ENCODE measurements around a stretch of chr1.

DNA sequence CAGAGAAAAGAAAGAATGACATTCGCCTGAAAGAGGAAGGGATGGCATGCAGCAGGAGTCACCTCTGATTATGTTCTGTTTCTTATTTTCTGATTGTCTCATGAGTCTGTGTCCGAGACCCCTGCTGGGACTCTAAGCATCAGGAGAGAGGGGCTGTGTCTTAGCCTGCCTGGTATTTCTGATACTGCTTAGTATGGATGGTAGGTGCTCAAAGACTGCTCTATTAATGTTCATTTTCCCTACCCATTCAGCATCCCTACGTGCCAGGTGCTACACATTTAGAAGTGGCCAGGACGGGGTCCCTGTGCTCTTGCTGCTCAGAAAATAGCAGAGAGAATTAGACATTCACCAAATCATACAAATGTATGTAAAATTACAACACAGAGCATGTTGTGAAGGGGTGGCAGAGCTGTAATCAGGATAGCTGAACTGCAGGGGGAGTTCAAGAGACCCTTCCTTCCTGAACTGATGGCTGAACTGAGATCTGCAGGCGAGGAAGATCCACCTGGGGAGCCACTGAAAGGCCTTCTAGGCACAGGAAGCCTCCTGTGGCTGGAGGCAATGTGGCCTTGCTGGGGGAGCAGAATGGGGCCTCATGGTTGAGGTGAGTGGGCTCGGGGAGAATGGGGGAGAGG is 216.4 kb downstream of the PRDM2 start:
- PRO-cap, result no peak
- RAMPAGE, long total RNA, 2 experiments, result no peak in any of the 2 experiments

GRCh38 chr1:13948482-13949623 is 248.9 kb downstream of the PRDM2 start:
- PRO-cap, result no peak
- RAMPAGE, long total RNA, 2 experiments, result no peak in any of the 2 experiments

DNA sequence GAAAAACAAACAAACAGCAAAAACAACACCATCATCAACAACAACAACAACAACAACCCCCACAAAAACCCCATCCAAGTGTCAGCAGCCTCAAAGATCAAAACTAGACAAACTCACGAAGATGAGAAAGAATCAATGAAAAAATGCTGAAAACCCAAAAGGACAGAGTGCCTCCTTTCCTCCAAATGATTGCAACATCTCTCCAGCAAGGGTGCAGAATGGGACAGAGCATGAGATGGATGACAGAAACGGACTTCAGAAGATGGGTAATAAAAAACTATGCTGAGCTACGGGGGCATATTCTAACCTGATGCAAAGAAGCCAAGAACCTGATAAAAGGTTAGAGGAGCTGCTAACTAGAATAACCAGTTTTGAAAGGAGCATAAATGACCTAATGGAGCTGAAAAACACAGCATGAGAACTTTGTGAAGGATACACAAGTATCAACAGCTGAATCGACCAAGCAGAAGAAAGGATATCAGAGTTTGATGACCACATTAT is 297.2 kb downstream of the PRDM2 start:
- PRO-cap, result no peak
- RAMPAGE, long total RNA, 2 experiments, result no peak in any of the 2 experiments

GRCh38 chr1:14108721-14109103 is 408.7 kb downstream of the PRDM2 start:
- PRO-cap, result unidirectional peak, minus-strand start at chr1:14108996
- RAMPAGE, long total RNA, 2 experiments, result no peak in any of the 2 experiments

GRCh38 chr1:14777301-14778032 is 179.0 kb downstream of the KAZN start:
- PRO-cap, result no peak
- RAMPAGE, long total RNA, 2 experiments, result no peak in any of the 2 experiments

DNA sequence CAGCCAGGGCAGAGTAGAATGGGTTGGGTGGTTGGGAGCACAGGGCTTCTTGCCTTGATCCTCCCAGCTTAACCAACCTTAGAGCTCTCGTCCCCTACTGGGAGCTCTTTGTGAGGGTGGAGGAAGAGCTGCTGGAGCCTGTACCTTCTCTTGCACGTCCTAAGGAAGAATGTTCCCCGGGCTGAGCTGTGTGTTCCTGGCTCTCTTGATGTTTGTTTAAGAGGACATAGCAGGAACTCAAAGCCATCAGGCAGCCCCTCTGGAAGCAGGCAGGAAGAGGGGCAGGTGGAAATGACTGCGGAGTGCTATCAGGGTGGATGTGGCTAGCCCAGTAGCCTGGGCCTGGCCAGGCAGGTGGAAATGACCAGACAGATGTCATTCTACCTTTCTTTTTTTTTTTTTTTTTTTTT is 213.0 kb upstream of the TMEM51 start:
- PRO-cap, result no peak
- RAMPAGE, long total RNA, 2 experiments, result no peak in any of the 2 experiments

DNA sequence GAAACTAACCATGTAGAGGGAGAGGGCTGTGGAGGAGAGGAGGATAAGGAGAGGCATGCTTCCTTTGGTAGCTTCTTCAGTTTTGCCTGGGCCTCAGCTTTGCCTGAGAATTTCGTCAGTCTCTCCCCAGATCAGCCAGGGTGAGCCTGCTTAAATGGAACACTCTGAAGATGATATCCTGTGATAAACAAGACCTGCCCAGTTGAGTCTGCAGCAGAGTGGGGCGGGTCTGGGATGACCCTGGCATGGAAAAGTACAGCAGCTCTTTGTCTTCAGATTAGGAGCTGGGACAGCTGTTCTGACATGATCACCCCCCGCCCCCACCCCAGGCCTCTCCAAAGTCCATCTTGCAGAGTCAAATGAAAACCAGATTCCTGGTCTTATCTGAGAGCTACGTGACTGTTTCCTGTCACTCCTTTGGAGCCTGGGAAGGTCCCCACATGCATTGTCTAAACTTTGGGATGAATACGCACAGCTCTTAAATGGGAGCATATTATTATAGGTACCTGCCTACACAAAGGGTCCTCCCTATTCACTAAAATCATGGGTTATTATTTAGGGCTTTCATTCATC is 2.1 kb upstream of the TMEM51 start:
- PRO-cap, result no peak
- RAMPAGE, long total RNA, 2 experiments, result no peak in any of the 2 experiments

- PRO-cap, result no peak
- RAMPAGE, long total RNA, 2 experiments, result no peak in any of the 2 experiments
Observed at GRCh38 chr1:15196721-15197427, 43.3 kb downstream of the TMEM51 start.

- PRO-cap, result no peak
- RAMPAGE, long total RNA, 2 experiments, result no peak in any of the 2 experiments
Observed at GRCh38 chr1:15197636-15198403, 44.3 kb downstream of the TMEM51 start.

- PRO-cap, result bidirectional peak, plus-strand start at chr1:15430044, minus-strand start at chr1:15429912
- RAMPAGE, long total RNA, 2 experiments, result no peak in any of the 2 experiments
Observed at GRCh38 chr1:15429135-15430147, 8.8 kb upstream of the CTRC start.

DNA sequence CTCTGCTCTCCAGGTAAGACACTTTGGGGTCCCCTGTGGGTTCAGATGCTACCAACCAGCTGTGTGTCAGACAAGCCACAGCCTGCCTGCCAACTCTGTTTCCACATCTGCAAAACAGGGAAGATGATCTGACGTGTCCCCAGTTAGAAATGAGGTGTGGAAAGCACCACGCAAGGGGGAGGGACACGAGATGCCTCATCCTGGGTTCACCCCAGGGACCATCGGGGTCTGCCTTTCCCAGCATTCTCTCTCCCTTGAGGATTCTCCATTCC is 283 bp downstream of the CTRC start:
- PRO-cap, result no peak
- RAMPAGE, long total RNA, 2 experiments, result no peak in any of the 2 experiments

DNA sequence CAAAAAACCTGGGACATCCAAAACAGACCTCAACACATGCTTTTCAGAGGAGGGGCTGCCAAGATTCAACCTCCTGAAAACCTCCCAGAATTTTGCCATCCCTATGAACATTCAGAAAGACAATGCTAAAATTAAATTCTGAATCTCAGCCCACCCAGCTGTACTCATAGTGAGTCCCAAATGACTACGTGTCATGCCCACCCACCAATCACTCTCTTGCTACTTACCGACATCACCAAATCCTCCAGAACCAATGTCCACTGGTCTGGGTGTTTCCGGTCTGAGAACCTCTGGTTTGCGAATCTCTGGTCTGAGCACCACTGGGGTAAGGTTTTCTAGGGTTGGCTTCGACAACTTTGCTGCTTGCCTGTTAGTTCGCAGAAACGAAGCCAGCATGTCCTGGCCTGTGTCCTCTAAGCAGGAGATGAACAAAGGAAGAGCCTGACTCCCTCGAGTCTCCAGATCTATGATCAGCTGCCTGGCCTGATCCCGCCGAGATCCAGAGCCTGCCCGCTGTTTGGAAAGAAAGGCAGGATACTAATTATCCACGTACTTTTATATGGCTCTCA is 6.0 kb downstream of the CASP9 start:
- PRO-cap, result no peak
- RAMPAGE, long total RNA, 2 experiments, result no peak in any of the 2 experiments

DNA sequence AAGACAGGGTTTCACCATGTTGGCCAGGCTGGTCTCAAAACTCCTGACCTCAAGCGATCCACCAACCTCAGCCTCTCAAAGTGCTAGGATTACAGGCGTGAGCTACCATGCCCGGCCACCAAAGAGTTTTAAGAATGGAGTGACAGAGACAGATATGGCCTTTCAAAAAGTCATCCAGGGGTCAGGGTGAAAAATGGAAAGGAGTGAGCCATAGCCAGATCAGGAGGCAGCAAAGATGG is 4.7 kb downstream of the CASP9 start:
- PRO-cap, result no peak
- RAMPAGE, long total RNA, 2 experiments, result no peak in any of the 2 experiments

DNA sequence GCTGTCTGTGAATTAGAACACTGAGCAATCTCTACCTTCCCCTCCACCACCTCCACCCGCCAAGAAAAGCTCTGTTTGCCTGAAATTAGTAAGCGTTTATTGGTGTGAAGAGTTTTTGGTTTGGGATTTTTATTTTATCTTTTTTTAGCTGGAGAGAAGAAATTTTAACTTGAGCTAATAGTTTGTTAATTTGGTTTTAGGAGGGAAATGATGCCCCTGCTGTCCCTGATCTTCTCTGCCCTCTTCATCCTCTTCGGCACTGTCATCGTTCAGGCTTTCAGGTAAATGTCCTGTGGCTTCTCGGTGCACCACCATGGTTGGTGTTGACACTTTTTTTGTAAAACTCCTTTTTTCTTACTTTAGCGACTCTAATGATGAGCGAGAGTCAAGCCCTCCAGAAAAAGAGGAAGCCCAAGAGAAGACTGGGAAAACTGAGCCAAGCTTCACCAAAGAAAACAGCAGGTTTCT is 19.1 kb downstream of the AGMAT start:
- PRO-cap, result no peak
- RAMPAGE, long total RNA, 2 experiments, result no peak in any of the 2 experiments

- PRO-cap, result bidirectional peak, plus-strand start at chr1:15603741, minus-strand start at chr1:15603543
- RAMPAGE, long total RNA, 2 experiments, result start-site peak on the minus strand in 1 of 2 experiments, at chr1:15603591-15603613 at its widest, 7 reads per replicate
Observed at GRCh38 chr1:15603002-15604210, 13.9 kb upstream of the DDI2 start.

- PRO-cap, result no peak
- RAMPAGE, long total RNA, 2 experiments, result start-site peak on the plus strand in 1 of 2 experiments, at chr1:15651741-15651892 at its widest, 9 reads per replicate
Observed at GRCh38 chr1:15651302-15652208, 8.0 kb upstream of the RSC1A1 start.

DNA sequence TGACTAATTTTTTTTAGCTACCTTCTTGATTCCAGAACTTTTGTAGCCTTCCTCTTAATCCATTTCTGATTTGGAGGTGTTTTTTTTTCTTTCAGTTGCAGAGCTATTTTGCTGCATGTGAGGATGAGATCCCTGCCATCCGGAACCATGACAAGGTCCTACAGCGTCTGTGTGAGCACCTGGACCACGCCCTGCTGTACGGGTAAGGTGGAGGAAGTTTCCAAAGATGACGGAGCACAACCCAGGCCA is 20.0 kb upstream of the SLC25A34 start:
- PRO-cap, result no peak
- RAMPAGE, long total RNA, 2 experiments, result start-site peak on the plus strand in 1 of 2 experiments, centred at position 146 of the sequence, 5 reads per replicate

DNA sequence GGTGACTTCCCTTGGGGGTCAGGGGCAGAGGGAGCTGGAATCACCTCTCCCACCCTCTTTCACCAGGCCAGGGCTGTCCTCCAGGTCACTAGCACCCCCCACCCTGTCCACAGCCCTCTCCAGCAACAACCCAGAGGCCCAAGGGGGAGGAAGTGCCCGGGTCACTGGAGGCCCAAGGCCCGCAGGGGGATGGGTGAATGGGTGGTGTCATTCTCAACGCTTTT is 4.9 kb downstream of the TMEM82 start:
- PRO-cap, result no peak
- RAMPAGE, long total RNA, 2 experiments, result no peak in any of the 2 experiments

DNA sequence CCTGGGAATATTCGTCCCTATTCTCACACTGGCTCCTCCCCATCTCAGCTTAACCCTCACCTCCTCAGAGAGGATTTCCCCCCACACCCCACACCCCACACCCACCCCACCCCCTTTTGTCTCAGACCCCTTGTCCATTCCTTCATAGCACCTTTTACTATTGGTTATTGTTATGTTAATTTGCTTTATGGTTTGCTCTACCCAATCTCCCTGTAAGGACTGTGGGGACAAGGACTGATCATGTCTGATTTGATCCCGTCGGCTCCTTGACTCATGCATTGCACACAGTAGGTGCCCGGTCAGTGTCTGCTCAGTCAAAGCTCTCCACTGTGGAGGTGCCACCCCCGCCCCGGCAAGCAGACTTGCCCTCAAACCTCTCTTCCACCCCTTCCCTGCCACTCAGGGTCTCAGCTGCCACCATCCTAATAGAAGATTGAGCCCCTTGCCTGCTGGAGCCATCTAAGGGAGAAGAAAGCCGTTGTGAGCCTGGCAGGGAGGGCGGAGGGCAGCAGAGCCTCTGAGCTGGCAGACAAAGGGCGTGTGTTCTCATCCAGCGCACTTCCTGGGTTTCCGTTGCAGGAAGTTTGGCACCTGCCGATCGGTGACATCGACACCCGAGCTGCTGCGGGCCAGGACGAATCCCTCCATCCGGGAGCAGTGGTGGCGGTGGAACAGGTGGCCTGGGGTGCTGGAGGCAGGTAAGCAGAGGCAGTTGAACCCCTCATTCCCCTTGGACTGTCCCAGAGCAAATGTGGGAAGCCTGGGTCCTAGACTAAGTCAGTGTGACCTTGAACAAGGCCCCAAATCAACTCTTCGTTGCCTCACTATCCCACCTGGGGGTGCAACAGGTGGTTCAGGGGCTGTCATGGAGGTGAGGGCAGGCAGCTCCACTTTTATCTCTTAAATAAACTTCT is 2.3 kb upstream of the FBLIM1 start:
- PRO-cap, result bidirectional peak, plus-strand start at position 604 of the sequence, minus-strand start at position 564 of the sequence
- RAMPAGE, long total RNA, 2 experiments, result start-site peak on the plus strand in 1 of 2 experiments, centred at position 621 of the sequence, 24 reads per replicate

DNA sequence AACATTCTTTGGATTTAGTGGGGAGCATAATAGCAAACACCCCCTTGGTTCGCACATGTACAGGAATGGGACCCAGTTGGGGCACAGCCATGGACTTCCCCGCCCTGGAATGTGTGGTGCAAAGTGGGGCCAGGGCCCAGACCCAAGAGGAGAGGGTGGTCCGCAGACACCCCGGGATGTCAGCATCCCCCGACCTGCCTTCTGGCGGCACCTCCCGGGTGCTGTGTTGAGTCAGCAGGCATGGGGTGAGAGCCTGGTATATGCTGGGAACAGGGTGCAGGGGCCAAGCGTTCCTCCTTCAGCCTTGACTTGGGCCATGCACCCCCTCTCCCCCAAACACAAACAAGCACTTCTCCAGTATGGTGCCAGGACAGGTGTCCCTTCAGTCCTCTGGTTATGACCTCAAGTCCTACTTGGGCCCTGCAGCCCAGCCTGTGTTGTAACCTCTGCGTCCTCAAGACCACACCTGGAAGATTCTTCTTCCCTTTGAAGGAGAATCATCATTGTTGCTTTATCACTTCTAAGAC is 21.7 kb downstream of the UQCRHL start:
- PRO-cap, result no peak
- RAMPAGE, long total RNA, 2 experiments, result no peak in any of the 2 experiments